Sigmoid colon (tissue), 4 donors: ENCODE data around the gene ABL1.

- PRO-cap, result no peak
- RAMPAGE, long total RNA, 4 experiments, result no peak in any of the 4 experiments
Observed at GRCh38 chr9:130220431-130220920, 45.1 kb upstream of the HMCN2 start.

GRCh38 chr9:130235613-130236340 lies 29.8 kb upstream of the HMCN2 start:
- PRO-cap, result unidirectional peak, minus-strand start at chr9:130235959
- RAMPAGE, long total RNA, 4 experiments, result no peak in any of the 4 experiments

- PRO-cap, result no peak
- RAMPAGE, long total RNA, 4 experiments, result no peak in any of the 4 experiments
Observed at GRCh38 chr9:130289376-130289781, 23.8 kb downstream of the HMCN2 start.

DNA sequence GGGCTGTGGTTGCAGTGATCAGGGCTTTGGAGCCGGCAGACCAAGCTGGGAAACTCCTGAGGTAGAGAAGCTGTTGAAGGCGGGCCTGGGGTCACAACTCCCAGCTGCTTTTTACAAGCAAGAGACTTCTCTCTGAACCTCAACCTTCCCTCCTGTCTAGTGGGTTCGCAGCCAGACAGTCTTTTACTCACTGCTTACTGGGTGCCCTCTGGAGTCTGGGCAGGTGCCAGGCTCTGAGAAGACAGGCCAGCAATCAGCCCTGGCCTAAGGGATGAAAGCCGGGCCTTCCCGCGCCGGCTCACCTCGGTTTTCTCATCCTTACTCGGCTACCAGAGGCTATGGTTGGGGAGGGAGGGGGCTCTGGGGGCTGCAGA lies 683 bp upstream of the ASS1 start:
- PRO-cap, result no peak
- RAMPAGE, long total RNA, 4 experiments, result no peak in any of the 4 experiments

DNA sequence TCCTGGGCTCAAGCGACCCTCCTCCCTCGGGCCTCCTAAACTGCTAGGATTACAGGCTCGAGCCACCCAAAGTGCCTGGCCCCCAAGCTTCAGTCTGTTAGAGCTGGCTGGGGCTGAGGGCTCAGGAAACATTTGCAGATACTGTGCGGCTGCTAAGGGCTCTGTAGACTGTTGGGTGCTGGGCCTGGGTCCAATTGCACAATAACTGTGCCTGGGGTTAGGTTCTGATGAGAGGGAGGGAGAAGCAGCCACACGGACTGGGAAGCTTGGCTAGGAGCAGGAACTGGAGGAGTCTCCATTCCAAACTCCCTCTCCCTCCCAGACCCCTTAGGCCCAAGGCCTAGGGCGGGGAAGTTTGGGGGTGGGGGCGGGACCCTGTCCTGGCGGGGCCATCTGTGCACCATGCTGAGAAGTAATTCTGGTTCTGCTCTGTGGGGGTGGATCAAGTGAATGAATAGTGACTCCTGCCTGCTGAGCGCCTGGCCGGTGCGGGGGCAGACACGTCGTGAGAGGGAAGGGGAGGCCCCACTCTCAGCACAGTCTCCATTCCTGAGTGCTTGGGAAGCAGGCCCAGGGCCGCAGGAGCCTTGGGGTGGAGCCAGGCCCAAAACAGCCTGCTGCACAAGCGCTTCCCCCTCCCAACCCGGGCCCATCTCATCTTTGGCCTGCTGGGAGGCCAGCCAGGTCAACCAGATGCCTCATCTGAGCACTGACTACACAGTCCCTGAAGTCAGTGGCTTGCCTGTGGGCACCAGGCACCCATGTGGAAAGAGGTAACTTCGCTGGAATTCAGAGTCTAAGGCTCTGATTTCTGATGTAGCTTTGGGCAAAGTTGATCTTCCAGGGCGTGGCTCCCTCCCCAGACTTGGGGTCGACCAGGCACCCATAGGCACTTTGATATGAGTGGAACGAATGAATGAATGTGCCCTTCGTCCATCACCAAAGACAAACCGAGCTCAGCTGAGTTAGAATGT lies 1.6 kb downstream of the ASS1 start:
- PRO-cap, result no peak
- RAMPAGE, long total RNA, 4 experiments, result no peak in any of the 4 experiments

GRCh38 chr9:130498565-130499393 lies 54.0 kb downstream of the ASS1 start:
- PRO-cap, result no peak
- RAMPAGE, long total RNA, 4 experiments, result no peak in any of the 4 experiments

- PRO-cap, result no peak
- RAMPAGE, long total RNA, 4 experiments, result no peak in any of the 4 experiments
Observed at GRCh38 chr9:130714061-130715245, 20.9 kb downstream of the EXOSC2 start.

DNA sequence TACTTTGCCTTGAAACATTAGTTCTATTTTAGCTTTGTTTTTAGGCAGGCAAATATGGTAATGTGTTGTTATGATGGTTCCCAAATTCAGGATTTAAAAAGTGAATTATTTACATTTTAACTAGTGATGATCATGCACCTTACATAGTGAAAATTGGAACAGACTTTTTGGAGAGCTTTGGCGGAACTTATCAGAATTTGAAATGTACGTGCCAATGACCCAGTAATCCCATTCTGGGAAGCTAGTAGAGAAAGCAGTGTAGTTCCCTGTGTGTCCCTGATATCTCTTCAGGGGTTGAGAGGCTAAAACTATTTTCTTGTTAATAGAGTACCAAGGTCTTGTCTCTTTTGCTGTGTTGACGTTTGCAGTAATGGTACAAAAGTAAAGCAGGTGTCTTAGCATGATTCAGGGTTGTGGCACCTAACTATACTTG lies 22.0 kb downstream of the EXOSC2 start:
- PRO-cap, result no peak
- RAMPAGE, long total RNA, 4 experiments, result no peak in any of the 4 experiments

DNA sequence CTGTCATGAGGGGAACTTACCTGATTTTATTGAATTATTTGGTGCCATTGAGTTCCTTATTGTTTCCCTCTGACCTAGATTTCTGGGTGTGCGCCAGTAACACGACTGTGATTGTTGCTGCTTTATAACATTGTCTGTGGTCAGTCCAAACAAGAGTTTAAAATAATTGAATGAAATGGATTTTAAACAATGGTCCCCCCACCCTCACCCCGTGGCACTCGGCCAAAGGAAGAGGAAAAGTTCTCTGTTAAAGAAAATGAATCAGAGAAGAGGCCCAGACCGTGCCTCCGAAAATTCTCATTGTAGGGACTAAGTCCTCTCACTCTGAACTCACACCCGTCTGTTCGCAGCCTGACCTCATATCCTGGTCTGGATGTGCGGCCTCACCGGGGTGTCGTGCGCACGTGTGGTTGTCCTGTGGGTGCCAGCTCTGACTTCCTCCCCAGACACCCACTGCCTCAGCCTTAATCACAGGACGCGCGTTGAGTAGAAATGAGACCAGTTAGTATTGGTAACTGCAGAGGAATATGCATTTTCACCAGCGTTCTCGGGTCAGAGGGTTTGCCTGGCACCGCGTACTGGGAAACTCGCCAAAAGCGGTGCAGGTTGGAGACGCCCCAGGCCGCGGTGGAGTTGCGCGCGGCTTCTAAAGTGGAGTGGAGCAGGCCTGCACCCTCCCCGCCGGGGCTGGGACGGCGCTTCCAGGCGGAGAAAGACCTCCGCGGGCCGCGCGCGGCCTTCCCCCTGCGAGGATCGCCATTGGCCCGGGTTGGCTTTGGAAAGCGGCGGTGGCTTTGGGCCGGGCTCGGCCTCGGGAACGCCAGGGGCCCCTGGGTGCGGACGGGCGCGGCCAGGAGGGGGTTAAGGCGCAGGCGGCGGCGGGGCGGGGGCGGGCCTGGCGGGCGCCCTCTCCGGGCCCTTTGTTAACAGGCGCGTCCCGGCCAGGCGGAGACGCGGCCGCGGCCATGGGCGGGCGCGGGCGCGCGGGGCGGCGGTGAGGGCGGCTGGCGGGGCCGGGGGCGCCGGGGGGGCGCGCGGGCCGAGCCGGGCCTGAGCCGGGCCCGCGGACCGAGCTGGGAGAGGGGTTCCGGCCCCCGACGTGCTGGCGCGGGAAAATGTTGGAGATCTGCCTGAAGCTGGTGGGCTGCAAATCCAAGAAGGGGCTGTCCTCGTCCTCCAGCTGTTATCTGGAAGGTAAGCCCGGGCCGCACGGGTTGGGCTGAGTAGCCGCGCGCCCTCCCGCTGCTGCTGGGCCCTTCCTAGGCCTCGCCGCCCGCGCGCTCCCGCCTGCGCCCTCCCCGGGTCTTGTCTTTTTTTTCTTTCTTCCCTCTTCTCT lies at the start of gene ABL1:
TSS of gene ABL1 (plus strand) at position 923 of the 1,336 bp plus-strand sequence.
- PRO-cap, result bidirectional peak, plus-strand start at position 593 of the sequence, minus-strand start at position 332 of the sequence; unidirectional peak, plus-strand start at position 949 of the sequence
- RAMPAGE, long total RNA, 4 experiments, result start-site peak on the plus strand in 1 of 4 experiments, centred at positions 647 to 1,043 of the sequence, 13 to 18 reads per replicate

GRCh38 chr9:130839491-130840133 lies 4.6 kb downstream of the ABL1 start:
- PRO-cap, result no peak
- RAMPAGE, long total RNA, 4 experiments, result no peak in any of the 4 experiments

GRCh38 chr9:131076274-131076962 lies 19.9 kb upstream of the AIF1L start:
- PRO-cap, result no peak
- RAMPAGE, long total RNA, 4 experiments, result no peak in any of the 4 experiments

DNA sequence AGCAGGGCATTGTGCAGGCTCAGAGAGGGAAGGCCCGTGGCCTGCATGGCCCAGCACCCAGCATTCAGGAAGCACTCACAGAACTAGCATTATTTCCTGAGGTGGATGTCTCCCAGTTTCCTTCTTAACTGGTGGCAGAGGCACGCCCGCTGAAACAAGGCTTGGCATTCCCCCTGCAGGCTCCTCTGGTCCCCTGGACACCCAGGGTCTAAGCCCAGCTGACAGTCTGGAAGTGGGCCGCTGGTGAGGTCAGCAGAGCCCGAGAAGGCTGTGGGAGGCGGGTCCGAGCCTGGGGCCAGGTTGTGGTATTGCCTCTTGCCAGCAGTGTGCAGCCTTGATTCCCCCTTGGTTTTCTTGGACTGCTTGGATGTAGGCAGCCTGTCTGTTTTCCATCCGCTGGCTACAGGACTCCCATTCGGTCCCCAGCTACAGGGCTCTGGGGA lies 1.5 kb downstream of the AIF1L start:
- PRO-cap, result no peak
- RAMPAGE, long total RNA, 4 experiments, result no peak in any of the 4 experiments

DNA sequence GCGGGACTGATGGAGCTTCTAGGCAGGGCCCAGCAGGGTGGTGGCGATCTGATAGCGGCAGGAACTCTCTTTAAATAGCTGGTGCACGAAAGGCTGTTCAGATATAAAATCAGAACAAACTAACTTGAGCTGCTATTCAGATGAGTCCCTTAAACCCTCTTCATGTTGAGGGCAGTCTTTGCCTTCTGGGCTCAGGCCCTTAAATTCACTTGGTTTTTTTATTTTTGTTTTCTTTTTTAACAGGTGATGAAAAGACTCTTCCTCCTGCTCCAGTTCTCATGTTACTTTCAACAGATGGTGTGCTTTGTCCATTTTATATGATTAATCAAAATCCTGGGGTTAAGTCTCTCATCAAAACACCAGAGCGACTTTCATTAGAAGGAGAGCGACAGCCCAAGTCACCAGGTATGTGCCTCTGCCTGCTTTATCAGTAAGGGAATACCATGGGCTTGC lies 14.9 kb downstream of the NUP214 start:
- PRO-cap, result no peak
- RAMPAGE, long total RNA, 4 experiments, result no peak in any of the 4 experiments

- PRO-cap, result no peak
- RAMPAGE, long total RNA, 4 experiments, result no peak in any of the 4 experiments
Observed at GRCh38 chr9:131140759-131141722, 15.7 kb downstream of the NUP214 start.

- PRO-cap, result no peak
- RAMPAGE, long total RNA, 4 experiments, result no peak in any of the 4 experiments
Observed at GRCh38 chr9:131225208-131226493, 50.7 kb downstream of the FAM78A start.

DNA sequence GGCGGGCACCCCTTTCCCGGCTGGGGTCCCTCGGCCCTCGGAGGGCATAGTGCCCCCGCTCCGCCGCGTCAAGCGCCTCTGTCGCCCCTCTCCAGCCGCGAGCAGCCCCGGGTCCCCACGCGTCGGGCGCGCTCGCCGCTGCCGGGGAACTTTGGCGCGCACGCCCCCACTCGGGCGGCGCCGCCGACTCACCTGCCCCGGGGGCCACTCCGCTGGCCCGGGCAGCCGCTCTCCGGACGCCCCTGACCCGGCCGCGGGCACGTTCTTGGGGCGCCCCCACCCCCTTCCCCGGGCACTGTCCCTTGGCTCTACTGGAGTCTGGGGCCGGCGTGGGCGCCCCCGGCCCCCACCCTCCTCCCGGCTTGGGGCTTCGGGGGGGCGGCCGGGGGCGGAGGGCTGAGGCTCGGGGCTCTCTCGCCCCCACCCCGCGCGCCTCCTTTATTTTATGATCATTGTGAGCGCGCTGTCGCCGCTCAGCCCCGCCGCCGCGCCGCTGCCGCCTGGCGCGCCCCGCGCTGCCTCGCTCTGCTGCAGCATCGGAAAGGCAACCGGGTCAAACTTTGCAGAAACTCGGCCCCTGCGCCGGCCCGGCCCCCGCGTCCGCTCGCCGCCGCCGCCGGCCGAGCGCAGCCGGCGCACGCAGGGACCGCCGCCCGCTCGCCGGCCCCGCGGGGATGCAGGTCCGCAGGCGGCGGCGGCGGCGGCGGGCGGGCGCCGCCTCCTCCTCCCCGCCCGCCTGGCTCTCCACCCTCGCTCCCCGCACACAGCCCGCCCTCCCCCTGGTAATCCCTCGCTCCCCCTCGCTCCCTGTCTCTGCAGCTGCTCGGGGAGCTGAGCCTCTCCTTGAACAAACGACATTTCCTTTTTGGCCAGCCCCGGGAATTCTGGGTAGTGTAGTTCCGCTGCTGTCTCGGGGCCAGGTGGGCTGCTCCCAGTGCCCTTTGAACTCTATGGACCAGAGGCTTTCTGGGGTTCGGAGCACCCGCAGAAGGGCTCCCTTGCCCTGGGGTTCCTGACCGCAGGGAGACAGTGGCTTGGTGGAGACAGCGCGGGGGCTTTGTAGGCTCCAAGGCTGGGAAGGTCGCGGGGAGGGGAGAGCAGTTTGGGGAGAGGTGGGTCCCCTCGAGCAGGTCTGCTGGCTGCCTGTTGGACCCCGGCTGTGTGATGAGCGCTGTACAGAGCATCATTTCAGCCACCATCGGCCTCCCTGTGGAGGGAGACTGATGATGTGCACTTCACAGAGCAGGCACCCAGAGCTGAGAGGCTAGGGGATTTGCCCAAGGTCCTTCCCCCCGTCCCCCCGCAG lies 1.5 kb upstream of the FAM78A start:
- PRO-cap, result unidirectional peak, minus-strand start at position 787 of the sequence; unidirectional peak, minus-strand start at position 815 of the sequence
- RAMPAGE, long total RNA, 4 experiments, result no peak in any of the 4 experiments

GRCh38 chr9:131281164-131281601 lies 4.9 kb upstream of the FAM78A start:
- PRO-cap, result no peak
- RAMPAGE, long total RNA, 4 experiments, result no peak in any of the 4 experiments

DNA sequence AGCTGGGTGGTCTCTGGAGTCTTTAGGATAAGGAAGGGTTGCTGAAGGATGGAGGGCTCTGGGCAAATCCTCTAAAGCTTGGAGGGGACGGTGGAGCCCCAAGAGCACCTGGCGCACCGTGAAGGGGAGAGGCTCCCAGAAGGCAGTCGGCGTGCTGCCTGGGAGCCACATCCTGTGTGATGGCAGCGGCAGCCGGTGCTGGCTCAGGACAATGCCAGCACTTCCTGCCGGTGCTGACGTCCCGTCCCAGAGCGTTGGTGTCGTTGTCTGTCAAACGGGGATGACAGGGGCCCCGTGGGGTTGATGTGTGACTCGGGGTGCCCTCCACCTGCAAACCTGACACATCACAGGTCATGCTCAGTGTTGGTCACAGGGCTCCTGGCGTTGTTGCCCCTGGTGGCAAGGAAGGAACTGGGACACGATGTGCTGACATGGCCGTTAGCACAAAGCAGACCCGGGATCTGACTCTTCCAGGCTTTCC lies 21.2 kb downstream of the PLPP7 start:
- PRO-cap, result no peak
- RAMPAGE, long total RNA, 4 experiments, result no peak in any of the 4 experiments

DNA sequence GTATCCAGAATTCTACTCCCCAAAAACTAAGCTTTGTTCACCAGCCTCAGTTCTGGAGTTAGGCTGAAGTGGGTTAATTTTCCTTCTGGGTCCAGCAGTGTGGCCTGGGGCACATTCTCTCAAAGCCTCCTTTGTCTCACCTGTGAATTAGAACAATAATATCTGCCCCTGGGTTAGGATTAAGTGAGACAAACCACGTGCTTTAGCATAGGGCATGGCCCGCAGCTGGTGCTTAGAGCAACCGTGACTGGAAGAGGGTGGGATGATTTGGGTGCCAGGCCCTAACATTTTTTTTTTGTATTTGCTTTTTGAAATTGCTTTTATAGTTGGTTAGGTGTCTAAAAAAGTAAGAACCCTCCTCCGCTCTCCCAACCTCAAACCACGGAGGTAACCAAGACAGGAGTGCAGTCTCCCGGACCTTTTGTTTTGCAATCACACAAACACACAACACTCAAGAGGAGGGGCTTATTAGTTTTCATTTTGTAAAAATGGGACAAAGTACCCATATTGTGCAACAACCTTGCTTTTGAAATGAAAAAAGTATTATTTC lies 794 bp upstream of the PRRC2B start:
- PRO-cap, result no peak
- RAMPAGE, long total RNA, 4 experiments, result no peak in any of the 4 experiments

- PRO-cap, result no peak
- RAMPAGE, long total RNA, 4 experiments, result no peak in any of the 4 experiments
Observed at GRCh38 chr9:131402142-131402581, 8.3 kb downstream of the PRRC2B start.